HT1080 (cell line): ENCODE measurements around the gene ESPL1.

RAMPAGE:
- cytosol, long total RNA = no peak
- long total RNA = no peak
- nucleus, long total RNA = no peak
These were observed 17.9 kb downstream of the KRT85 start for GRCh38 chr12:52349448-52349647.

DNA sequence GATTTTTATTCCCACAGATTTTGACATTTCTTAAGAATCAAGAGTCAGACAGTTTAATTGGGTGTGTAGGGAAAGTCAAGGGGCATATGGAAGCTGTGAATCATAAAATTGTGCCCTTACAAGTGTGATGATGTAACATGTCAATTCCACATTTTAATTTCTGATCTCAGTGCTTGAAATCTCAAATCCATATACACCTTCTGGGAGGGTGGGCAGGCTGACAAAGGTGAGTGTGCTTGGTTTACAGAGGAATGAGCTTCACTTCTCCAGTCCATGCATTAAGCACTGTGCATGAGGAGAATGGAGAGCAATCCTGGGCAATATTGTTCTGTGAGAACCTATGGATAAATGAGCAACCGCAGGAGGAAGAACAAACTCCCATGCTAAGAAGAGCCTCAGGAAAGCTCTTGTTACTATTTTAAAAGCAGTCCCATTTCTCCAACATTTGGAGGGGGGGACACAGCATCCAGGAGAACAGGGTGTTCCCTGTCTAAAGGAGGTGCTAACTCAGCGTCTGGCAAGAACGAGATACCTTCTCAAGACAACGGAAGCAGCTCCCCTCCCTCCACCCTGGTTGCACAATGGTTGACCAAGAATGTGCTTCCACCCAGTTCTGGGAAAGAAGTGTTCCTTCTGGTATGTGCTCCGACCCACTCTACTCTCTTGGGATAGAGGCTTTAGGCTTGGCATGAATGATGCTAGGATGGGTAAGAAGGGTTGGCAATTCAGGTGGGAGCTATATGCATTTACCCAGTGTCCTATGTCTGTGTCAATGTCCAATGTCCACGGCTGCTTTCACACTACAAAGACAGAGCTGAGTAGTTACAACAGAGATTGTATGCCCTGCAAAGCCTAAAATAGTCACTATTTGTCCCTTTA lies 1.3 kb upstream of the KRT6A start:
RAMPAGE:
- cytosol, long total RNA = no peak
- long total RNA = no peak
- nucleus, long total RNA = no peak

DNA sequence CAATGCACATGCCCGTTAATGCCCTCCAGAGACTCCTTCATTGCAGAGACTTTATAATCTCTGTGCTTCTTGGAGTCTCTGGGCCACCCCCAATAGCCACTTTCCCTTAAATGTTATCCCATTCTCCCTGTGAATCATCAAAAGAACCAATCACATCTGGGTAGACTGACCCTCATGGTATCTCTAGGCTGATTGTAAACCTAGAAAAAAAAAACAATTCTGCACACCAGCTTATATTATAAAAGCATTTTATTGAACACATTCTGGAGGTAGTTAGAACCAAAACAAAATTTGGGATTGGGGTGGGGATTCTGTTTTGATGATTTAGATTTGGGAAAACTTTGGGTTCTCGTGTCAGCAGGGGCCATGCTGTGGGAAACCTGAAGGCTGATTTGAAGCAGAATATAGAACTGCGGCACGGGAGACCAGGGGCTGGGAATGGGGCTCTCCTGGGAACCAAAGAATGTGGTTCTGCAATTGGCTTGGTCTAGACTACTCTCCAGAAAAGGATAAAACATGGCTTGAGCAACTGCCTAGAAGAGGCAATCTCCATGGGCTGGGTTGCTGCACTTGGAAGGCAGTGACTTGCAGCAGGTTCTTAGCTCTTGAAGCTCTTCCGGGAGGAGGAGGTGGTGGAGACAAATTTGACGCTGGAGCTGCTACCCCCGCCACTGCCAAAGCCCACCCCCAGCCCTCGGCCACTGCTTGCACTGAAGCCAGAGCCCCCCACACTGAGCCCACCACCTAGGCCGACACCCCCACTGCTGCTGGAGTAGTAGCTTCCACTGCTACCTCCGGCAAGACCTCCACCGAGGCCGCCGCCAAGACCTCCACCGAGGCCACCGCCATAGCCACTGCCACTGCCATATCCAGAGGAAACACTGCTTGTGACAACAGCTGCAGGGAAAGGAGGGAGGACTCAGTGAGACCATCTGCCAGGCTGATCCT lies 5.6 kb downstream of the KRT5 start:
RAMPAGE:
- cytosol, long total RNA = no peak
- long total RNA = no peak
- nucleus, long total RNA = no peak

RAMPAGE:
- cytosol, long total RNA = no peak
- long total RNA = no peak
- nucleus, long total RNA = no peak
These were observed 4.7 kb downstream of the KRT5 start for GRCh38 chr12:52515423-52516006.

DNA sequence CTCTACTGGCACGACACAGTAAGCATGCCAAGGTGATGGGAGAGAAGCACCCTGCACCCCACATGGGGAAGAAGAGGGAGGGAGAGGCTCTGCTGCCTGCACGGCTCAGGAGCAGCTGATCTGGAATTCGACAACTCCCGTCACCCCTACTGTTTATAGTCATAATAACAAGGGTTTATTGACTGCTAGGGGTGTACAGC lies 6.5 kb downstream of the KRT77 start:
RAMPAGE:
- cytosol, long total RNA = no peak
- long total RNA = no peak
- nucleus, long total RNA = no peak

RAMPAGE:
- cytosol, long total RNA = no peak
- long total RNA = no peak
- nucleus, long total RNA = no peak
These were observed 18.9 kb upstream of the KRT78 start for GRCh38 chr12:52867593-52868198.

GRCh38 chr12:52906982-52907647 lies 2.2 kb upstream of the KRT8 start:
RAMPAGE:
- cytosol, long total RNA = no peak
- long total RNA = no peak
- nucleus, long total RNA = no peak

RAMPAGE:
- cytosol, long total RNA = no peak
- long total RNA = no peak
- nucleus, long total RNA = no peak
These were observed 3.4 kb upstream of the KRT18 start for GRCh38 chr12:52945252-52946256.

GRCh38 chr12:52971540-52972033 lies 22.7 kb downstream of the KRT18 start:
RAMPAGE:
- cytosol, long total RNA = no peak
- long total RNA = no peak
- nucleus, long total RNA = no peak

DNA sequence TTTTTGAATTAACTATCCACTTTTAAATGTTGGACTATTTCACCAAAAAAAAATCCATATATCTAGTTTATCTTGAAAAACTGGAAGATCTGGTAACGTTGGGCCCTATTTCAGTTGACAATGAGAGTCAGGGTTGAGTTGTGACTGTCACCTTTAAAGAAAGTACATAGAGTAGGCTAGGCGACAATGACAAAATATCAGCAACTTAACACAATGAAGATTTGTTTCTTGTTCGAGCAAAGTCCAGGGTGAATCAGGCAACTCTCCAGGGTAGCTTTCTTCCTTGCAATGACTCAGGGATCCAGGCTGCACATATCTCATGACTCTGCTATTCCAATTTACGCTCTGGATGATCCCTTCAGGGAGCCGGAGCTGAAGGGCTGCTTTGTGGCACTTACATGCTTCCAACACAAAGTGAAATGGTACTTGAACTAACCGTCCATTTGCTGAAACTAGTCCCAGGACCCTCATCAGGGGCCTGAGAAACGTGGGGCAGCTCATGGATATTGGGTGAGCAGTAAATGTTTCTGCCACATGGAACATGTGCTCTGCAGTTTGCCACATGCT lies 13.2 kb upstream of the EIF4B start:
RAMPAGE:
- cytosol, long total RNA = no peak
- long total RNA = no peak
- nucleus, long total RNA = no peak

GRCh38 chr12:53036588-53037420 lies 13.1 kb upstream of the TNS2 start:
RAMPAGE:
- cytosol, long total RNA = no peak
- long total RNA = no peak
- nucleus, long total RNA = no peak

DNA sequence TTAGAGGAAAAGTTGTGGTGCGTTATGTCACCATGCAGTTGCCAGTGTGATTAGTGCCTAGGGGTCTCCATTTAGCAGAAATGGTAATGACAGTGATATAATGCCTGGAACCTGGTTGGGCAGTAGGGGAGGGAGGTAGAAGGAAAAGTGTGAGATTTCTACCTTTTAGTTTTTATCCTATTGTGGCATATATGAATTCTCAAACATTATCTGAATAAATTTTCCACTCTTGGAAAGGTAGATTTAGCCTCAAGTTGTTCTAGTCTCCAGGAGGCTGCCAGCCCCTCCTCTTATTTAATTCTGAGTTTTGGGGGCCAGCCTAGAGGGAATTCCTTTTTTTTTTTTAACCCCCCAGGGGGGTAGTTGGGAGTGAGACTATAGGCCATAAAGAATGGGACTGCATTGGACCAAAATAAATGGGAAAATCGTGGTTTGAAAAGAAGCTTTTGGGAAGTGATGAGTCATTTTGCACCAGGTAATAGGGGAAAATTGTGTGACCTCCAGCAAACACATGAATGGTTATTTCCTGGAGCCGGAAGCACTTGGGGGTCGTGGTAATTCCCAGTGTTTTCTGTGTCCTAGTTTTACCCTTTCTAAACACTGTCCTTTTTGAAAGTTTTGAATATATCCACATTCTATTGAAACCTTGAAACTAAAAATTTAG lies 9.3 kb upstream of the TNS2 start:
RAMPAGE:
- cytosol, long total RNA = no peak
- long total RNA = no peak
- nucleus, long total RNA = no peak

RAMPAGE:
- cytosol, long total RNA = no peak
- long total RNA = no peak
- nucleus, long total RNA = no peak
These were observed 1.2 kb upstream of the IGFBP6 start for GRCh38 chr12:53095967-53096897.

DNA sequence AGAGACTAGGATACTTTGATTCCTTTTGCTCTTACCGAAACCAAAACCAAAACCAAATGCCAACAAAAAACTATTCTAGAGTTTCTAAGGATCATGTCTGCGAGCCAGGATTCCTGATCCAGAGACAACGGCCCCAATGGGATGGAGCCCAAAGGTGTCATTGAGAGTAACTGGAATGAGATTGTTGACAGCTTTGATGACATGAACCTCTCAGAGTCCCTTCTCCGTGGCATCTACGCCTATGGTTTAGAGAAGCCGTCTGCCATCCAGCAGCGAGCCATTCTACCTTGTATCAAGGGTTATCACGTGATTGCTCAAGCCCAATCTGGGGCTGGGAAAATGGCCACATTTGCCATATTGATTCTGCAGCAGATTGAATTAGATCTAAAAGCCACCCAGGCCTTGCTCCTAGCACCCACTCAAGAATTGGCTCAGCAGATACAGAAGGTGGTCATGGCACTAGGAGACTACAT lies 27.3 kb upstream of the ZNF740 start:
RAMPAGE:
- cytosol, long total RNA = no peak
- long total RNA = no peak
- nucleus, long total RNA = no peak

GRCh38 chr12:53173148-53173519 lies 7.4 kb upstream of the ZNF740 start:
RAMPAGE:
- cytosol, long total RNA = no peak
- long total RNA = no peak
- nucleus, long total RNA = no peak

GRCh38 chr12:53200682-53201402 lies 6.2 kb downstream of the ITGB7 start:
RAMPAGE:
- cytosol, long total RNA = no peak
- long total RNA = no peak
- nucleus, long total RNA = no peak

DNA sequence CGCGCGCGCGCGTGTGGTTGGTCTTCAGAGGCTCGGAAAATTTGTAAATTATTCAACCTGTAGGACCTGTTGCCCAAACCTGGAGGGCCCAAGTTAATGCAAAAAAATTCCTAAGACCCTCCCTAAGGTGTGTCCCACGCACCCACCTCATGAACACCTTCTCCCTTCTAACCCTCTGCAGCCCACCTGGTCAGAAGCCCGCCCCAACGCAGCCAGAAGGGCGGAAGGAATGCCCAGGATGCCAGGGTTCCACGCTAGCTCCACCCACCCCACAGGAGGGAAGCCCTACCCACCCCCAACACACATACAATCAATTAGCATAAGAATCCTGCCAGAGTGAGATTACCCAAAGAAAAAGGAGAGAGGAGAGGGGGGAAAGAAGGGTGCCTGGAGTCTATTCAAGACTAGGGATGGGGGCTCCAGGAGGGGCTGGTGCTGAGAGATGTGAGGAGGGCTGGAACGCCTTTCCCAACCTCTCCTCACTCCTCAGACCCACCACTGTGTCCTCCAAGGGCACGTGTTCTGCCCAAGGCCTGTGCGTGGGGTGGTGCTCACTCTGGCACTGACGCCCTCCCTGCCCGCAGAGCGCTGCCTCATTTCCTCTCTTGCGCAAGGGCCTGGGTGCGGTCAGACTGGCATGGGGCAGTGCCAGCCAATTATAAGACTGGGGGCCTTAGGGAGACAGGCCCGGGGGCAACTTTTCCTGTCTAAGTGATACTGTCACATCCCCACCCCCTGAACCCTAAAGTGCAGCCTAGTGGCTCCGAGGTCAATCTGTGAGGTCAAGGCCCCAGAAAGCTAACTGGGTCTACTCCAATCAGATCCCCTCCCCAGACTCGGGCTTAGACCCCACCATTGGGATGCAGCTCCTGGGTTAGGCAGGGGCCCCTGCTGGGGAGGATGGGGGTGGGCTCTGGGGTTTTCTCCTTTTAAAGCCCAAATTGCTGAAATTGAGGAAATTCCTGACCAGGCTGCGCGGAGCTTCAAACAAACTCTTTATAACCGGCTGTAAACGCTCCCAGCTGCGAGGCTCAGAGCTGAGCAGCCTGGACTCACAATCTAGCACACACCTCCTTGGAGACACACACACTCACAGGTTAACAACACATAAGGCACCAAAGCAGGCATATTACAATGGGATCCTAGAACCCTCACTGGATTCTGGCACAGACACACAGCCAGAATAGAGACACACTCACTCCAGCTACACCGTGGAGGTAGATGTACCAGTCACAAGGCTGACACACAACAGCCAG lies 10.2 kb upstream of the ITGB7 start:
RAMPAGE:
- cytosol, long total RNA = no peak
- long total RNA = no peak
- nucleus, long total RNA = no peak

DNA sequence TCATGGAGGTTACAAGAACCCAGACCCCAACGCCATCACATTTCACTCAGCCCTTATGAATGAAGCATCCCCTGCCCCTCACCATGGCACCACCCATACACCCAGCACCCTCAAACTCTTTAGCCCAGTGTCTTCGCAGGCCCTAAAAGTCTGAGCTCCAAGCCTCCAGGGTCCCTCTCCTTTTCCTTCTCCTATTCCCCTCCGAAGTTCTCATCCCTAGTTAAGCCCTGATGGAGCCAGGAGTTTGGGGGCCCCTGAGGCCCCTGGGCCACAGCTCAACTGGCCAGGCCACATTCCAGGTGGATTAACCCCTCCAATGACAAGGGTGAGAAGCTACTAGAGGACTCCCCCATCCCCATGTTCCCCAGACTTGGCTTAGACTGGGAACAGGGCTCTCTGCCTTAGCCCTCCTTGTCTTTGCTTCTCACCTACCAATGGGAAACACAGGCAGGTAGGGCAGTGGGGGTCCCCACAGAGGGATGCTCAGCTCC lies 2.6 kb downstream of the RARG start:
RAMPAGE:
- cytosol, long total RNA = no peak
- long total RNA = no peak
- nucleus, long total RNA = no peak

DNA sequence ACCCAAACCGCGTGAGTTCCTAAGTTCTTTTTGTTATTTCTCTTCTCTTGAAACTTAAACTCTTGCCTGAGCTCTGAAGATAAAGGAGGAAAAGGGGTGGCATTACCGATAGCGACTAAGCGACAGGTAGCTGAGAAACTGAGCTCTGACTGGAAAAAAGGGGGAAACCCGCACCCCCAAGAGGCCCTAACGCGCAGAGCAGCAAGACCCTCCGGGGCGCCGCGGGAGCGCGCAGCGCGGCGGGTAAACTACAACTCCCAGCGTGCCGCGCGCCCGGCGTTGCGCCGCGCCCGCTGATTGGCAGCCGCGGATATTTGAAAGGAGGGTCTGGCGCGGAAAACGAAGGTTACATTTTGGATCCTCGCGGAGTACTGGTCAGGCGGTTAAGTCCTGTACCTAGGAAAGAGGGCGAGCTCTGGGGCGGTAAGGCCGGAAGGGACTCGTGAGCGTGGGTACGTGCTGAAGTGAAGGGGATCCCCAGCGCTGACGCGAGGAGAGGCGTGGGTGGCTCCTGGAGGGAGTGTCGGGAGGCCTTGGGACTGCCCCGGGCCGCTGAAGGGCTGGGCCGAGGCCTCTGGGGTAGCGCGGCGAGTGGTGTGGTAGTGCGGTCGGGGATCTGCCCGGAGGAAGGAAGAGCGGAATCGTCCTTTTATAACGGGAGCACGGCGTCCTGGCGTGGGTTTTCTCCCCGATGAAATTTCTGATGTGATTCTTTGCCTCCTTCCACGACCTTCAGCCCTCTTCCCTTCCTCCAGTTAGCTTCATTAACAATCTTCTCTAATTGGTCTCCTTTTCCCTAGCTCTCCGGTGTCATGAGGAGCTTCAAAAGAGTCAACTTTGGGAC lies at the start of gene ESPL1:
Gene ESPL1 (plus strand): TSS at position 345 of the 844 bp plus-strand sequence.
RAMPAGE:
- cytosol, long total RNA = no peak
- long total RNA = no peak
- nucleus, long total RNA = no peak

GRCh38 chr12:53381341-53381896 lies 1.4 kb downstream of the SP1 start:
RAMPAGE:
- cytosol, long total RNA = no peak
- long total RNA = no peak
- nucleus, long total RNA = no peak